Colonic mucosa (tissue), 1 donor: ENCODE data around the gene PLEKHG6.

DNA sequence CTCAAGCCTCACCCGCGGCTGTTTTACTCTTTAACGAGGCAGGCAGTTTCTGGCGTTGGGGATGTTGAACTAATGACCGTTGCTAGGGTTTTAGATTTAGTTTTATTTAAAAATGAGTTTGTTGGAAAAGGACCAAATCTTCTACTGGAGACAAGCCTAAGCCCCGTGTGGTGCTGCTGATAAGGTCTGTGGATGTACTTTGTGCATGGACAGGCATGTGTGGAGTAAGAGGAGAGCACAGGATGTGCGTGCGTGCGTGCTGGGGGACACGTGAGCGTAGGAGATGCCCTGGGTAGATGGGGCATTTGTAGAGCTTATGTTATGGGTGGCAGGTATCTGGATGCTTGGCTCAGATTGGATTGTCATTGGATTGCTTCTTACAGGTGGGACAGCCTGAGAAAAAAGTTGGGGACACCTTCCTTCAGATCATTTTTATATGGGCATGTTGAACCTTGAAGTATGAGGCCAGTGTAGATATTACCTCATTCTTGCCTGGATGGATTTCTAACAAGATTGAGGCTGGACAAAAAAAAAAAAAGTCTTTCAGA, 5.8 kb downstream of the NTF3 start:
- PRO-cap: no peak

- PRO-cap: unidirectional peak, minus-strand start at chr12:5548694
Observed at GRCh38 chr12:5548559-5548944, 116.6 kb downstream of the NTF3 start.

DNA sequence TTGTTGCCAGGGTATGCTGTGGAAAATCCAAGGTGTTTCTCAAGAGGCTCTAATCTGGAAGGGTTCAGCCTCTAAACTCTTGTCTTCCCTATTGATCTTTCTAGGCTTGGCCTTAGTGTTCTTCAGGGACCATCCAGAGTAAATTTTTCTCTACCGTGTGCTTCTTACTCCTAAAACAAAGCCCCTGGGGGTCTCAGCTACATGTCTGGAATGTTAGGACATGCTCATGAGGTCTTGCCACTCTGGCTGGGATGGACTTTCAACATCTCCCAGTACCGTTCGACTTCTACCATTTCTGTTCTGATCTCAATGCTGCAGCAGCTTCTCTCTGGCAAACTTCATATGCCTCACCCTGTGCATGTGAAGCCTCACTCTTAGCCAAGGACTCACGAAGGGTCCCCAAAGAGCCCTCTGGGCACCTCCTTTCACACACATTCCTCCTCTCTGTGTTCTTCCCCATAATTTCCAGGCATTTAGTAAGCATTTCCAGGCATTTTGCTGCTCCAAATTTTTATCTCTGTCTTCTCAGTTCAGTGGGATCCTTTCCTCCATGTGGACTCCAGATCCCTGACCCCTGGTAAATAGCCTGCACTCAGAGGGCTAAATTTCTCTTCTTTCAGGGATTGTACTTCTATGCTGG, 7.2 kb downstream of the ANO2 start:
- PRO-cap: no peak

DNA sequence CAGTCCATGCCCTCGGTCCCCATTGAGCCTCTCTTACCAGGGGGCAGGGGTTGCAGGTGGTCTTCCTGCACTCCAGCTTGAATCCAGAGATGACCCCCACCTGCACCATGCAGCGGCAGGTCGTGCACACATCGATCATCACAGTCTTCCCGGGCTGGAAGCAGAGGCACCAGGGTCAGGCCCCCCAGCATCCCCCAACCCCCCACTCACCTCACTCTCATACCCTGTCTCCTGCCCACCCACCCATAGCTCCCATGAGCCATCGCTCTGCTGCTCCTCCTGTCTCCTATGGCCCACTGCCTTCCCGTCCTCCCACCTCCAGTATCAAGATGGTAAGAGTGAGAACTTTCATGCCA, 22.4 kb upstream of the ANO2 start:
- PRO-cap: no peak

DNA sequence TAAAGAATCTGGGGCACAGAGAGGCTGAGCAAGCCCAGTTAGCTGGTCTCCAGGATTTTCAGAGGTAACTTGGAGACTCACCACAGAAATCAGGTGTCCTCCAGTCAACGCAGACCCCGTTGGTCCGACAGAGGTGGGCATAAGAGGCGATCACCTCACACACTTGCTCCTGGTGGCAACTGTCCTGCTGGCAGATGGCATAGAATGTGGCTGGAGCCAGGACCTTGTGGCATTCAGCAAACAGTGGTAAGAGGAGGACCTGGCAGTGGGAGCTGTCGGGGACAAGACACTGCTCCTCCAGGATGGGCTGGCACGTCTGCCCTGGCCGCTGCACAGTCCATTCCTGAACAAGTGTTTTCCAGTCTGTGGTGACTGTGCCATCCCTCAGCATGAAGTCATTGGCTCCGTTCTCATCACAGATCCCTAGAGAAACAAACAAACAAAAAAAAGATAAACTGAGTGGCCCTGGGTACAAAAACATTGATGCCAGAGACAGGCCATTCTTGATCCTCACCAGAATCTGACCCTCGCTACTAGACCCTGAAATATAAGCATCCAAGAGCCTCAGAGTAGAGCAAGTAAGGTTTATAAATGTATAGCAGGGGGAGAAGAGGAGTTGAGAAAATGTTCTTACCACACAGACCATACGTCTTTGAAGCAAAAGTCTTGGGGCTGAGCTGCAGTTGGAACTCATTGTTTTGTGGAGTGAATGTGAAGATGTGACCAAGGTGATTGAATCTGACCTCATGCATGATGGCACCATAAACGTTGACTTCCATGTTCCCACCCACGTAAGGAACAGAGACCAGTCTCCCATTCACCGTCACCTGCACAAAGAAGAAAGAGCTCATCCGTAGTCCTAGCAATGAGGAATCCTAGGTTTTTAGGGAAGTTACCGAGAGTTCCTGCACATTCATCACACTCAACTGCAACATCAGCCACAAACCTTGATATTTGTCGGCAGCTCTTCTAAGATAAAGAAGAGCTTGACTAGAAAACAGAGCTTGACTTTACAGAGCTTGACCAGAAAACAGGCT, 49.0 kb upstream of the ANO2 start:
- PRO-cap: no peak

DNA sequence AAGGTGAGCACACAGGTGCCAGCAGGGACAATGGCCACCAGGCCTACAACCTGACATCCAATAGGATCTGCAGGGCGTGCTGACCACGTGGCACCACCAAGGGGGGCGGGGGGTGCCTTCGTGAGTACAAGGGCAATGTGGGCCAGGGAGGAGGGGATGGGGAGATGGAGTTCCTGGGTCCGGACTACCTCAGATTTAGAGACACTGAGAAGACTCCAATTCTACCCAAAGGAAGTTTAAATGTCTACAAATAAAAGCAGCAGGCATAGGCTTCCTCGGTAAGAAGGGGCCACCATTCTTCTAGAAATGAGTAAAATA, 71.8 kb upstream of the ANO2 start:
- PRO-cap: no peak

GRCh38 chr12:6072007-6073019, 52.2 kb downstream of the VWF start:
- PRO-cap: no peak

DNA sequence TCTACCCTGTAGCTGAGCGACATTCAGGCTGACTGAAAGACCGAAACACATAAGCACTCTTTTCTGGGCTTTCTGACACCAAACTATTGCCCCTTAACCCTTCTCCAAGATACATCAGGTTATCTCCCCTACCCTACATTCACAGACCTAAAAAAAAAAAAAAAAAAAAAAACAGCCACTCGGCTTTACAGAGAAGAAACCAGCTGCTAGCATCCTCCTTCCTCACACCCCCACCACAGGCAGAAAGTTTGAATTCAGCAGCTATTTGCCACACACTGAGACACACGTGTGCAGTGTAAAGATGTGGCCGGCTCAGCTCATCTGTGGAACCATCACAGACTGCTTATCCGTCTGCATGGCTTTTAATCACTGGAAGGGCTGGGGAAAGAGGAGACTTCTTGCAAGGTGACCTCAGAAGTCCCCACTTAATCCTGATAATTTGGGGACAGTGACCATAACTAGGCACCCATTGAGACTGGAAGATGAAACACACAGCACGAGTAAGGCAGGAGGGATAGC, 50.1 kb downstream of the VWF start:
- PRO-cap: no peak

GRCh38 chr12:6159884-6160422, 35.5 kb upstream of the VWF start:
- PRO-cap: no peak

DNA sequence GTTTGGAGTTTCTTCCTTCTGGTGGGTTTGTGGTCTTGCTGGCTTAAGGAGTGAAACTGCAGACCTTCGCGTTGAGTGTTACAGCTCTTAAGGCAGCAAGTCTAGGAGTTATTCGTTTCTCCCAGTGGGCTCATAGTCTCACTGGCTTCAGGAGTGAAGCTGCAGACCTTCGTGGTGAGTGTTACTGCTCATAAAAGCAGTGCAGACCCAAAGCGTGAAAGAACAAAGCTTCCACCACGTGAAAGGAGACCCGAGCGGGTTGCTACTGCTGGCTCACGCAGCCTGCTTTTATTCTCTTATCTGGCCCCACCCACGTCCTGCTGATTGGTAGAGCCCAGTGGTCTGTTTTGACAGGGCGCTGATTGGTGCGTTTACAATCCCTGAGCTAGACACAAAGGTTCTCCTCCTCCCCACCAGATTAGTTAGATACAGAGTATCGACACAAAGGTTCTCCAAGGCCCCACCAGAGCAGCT, 10.0 kb upstream of the CD9 start:
- PRO-cap: no peak

GRCh38 chr12:6207015-6207972, 7.1 kb downstream of the CD9 start:
- PRO-cap: unidirectional peak, plus-strand start at chr12:6207224

GRCh38 chr12:6229866-6230385, 29.7 kb downstream of the CD9 start:
- PRO-cap: bidirectional peak, plus-strand start at chr12:6230107, minus-strand start at chr12:6230117

- PRO-cap: bidirectional peak, plus-strand start at chr12:6235821, minus-strand start at chr12:6235671
Observed at GRCh38 chr12:6234828-6235977, 35.0 kb downstream of the CD9 start.

DNA sequence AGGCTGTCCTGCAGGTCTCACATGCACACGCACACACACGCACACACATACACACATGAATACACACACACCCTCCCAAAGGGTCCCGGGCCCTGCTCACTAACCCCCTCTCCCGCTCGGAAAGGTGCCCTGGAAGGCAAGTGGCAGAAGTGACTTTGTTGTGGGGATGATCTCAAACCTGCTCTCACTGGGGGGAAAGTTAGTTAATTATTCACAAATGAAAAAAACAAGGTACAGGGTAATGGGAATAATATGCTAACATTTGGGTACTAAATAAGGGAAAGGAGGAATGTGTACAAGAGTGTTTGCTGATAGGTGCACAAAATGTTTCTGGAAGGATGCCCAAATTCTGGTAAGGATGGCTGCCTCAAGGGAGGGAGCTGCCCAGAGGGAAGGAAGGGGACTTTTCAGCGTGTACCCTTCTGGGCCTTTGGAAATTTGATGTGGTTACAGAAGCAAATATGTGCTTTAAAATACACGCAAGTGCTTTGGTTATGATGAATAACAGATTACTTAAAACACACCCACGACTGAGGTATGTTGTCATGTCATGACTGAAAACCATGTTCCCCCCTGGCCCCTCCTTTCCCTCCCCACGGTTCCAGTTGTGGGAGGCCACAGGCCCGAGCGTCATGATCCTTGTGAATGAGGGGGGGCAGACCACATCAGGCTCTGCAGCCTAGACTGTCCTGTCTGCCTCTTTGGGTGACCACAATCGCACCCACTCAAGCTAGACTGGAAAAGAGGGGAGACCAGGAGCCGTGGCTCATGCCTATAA, 43.3 kb upstream of the PLEKHG6 start:
- PRO-cap: no peak

DNA sequence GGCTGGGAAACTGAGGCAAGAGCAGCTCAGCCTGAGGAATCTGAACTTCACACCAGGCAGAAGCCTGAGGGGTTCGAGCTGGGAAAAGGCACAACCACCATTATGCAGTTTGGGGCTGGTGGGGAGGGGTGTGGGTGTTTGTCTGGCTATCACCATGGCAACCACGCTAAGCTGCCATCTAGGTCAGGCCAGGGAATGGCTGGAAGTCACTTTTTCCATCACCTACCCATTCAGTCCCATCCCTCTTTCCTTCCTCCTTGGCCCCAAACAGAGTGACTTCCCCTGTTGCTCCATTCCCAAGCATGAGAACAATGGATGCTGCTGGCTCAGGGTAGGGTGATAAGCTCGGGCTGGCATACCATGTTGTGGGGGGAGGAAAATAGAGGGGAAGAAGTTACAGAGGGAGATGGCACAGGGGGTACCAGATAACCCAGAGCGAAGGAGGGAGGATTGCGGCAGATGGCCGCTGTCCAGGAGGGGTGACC, 36.5 kb upstream of the PLEKHG6 start:
- PRO-cap: no peak

GRCh38 chr12:6279665-6280497, 30.6 kb upstream of the PLEKHG6 start:
- PRO-cap: unidirectional peak, minus-strand start at chr12:6280180

- PRO-cap: no peak
Observed at GRCh38 chr12:6292597-6292917, 17.9 kb upstream of the PLEKHG6 start.

DNA sequence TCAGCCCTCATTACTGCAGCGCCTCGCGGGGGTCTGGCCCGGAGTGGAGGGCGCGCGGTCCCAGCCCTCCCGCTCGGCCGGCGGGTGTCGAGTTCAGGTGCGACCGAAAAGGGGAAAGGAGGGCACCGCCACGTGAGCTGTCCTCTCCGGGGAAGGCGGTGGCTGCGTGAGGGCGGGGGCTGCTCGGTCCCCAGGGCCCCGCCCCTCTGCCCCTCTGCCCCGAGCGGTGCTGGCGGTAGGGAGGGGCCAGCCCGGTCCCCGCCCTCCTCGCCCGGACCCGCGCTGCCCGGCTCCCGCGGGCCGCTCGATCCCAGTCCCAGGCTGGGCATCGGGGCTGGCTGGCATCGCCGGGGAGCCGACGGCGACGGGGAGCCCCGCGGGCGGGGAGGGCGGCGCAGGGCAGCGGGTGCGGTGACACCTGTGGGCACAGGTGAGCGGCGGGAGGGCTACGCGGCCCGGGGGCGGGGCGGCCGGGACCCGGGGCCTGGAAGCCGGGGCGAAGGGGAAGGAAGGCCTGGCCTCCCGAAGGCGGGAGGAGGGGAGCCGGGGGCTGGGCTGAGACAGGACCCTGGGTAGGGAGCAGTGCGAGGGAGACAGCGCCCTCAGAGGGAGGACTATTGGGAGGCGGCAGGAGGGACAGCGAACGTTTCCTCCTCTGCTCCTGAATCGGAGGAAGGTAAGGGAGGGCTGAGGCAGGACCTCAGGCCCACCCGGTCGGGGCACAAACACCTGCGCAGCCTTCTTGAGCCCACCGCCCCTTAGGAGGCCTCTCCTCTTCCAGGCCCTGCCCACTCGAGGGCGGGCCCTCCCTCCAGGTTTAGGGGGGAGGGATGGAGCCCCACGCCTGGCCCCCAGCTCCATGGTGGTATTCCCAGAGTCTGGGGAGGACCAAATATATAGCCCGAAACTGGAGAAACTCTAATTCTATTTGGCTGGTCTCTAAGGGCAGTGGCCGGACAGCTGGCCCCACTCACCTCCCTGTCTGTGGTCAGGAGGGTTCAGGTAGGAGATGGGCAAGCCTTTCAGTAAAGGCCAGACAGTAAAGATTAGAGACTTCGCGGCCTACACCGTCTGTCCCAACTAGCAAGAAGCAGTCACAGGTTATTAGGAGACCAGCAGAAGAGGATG, at the start of gene PLEKHG6:
TSS of gene PLEKHG6 (plus strand) at position 264 of the 1,128 bp plus-strand sequence.
- PRO-cap: bidirectional peak, plus-strand start at position 319 of the sequence, minus-strand start at position 145 of the sequence; unidirectional peak, plus-strand start at position 617 of the sequence; bidirectional peak, plus-strand start at position 814 of the sequence, minus-strand start at position 760 of the sequence

- PRO-cap: unidirectional peak, plus-strand start at chr12:6323724
Observed at GRCh38 chr12:6322892-6324018, 12.8 kb downstream of the PLEKHG6 start.

DNA sequence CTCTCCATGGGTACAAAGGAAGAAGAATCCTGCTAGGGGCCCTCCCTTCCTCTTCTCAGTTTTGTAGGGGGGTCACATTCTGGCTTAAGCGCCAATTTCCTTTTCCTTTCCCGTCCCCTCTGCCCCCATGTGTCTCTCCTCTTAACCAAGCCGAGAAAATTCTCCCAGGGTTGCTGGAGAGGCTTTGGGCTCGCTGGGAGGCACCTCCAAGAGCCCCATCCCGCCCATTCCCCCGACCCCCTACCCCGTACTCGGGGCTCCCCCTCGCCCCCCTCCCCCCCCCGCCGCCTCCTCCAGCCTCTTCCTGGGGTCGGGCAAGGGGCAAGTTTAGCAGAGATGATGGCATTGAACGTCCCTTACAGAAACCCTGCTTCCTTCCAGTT, 13.5 kb downstream of the PLEKHG6 start:
- PRO-cap: no peak